Tongue (tissue), 2 donors: ENCODE measurements around a stretch of chr2.

DNA sequence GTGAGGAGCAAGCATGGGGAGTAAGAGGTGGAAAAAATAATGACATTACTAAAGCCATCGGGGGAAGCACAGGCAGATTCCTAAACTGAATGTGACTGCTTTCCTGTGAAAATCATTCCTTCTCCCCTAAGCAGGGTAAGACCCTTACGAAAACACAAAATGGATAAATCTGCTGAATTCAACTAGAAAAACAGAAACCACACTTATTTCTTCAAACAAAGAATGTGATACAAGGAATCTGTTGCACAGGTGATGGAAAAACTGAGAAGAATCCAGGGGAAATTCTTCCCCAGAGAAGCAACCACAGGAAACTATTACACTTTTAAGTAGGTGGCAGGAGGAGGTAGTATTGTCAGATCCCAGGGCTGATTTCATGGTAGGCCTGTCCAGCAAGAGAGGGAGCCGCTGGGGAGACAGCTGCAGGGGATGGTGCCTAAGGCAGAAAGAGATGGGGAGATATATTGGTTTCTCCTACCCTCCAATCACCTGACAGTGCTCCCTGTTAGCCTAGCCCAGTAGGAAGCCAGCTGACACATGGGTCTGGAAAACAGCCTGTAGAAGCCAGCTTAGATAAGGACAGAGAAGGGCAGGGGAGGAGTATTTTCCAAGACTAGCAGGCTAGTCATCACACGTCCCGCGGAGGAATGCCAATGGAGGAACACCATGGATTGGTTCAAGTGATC, 8.4 kb upstream of the SPOPL start:
- RAMPAGE, long total RNA, result no peak

GRCh38 chr2:138502395-138502799, 827 bp downstream of the SPOPL start:
- RAMPAGE, long total RNA, result no peak

- RAMPAGE, long total RNA, result no peak
Observed at GRCh38 chr2:138569332-138569969, 67.9 kb downstream of the SPOPL start.

DNA sequence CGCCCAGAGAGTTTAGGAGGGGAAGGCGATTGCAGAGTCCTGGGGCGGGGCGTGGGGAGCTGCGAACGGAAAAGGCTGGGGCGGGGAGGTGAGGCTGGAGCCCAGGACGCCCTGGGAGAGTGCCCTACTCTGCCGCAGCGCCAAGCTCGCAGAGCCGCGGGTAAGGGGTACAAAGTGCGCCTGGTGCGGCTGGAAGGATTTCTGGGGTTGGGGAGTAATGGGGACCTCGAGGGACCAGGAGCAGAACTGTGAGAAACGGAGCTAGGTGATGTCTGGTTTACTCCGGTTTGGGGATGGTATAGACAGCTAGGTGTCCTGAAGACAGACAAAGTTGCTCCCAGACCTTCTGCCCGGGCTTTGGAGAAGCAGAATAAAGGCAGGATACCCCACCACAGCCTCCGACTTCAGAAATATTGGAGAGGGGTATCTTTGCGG, 720 bp upstream of the NXPH2 start:
- RAMPAGE, long total RNA, result no peak

GRCh38 chr2:142121405-142121812, 9.4 kb downstream of the LRP1B start:
- RAMPAGE, long total RNA, result no peak

GRCh38 chr2:142930994-142931425, 53.5 kb downstream of the KYNU start:
- RAMPAGE, long total RNA, result no peak

DNA sequence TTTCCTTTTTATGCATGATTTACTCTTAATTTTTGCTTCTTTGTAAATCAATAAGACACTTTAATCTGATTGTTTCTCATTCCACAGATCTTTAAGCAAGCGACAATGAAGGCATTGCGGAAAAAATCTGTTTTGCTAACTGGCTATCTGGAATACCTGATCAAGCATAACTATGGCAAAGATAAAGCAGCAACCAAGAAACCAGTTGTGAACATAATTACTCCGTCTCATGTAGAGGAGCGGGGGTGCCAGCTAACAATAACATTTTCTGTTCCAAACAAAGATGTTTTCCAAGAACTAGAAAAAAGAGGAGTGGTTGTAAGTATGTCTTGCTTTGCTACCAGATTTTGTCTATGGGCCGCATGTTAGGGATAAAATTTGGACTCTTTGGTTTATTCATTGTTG, 88.9 kb upstream of the ARHGAP15 start:
- RAMPAGE, long total RNA, result no peak

DNA sequence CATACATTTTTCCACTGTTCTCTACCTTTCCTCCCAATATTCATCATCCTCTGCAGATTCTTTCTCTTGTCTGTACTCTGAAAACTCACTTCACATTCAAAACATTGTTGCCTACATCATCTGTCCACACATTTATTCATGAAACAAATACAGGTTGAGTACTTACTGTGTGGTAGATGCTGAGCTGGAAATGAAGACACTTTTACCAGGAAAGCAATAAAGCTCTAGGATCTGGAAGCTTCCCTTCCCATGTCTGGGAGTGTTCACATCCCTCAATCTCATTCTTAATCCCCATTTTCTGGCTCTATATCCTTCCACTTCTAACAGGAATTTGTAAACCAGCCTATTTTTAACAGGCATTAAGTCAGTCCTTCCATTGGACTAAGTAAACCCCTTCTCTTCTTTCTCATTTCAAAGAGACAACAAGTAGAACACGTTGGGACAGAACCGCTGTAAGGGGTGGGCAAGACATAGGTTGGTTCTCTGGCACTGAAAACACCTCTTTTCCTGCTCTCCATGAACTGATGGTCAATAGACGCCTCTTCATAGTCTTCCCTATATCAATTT, 589.5 kb downstream of the ARHGAP15 start:
- RAMPAGE, long total RNA, result start-site peak on the minus strand centred at position 266 of the sequence, 30 bp wide, 122 and 159 reads in 2 replicates

DNA sequence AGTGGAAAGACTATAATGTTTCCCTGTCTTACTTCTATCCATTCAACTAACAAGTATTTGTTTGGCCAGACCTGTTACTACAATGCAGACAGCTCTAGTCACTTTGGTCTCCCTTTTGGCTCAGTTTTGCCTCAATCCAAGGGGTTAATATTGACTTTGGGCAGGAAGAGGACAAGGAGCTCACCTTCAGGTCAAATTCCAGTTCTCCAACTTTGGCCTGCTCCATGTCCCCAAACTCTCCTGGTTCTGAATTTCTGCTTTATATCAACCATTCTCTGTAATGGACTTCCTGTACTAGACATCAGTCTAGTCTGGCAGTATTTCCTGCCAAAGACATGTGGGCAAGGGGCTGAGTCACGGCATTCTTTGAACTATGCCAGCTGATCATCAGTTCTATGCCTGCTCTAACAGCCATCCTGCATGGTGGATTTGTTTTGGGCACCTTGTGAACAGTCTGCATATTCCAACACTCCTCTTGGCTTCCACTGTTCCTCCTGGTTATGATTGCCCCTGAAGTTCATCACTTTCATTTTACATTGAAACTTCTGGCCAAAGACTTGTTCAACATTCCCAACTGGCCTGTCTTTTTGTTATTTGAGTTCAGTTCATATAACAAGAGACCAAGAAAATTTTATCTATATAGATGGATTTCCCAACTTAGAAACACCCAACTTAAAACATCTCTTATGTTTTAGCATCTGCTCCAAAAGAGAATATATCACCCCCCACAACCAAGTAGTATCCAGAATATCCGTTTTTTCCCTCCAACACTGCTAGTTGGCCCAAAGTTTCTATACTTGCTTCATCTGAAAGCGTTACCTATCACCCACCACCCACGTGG, 11.7 kb downstream of the GTDC1 start:
- RAMPAGE, long total RNA, result no peak

DNA sequence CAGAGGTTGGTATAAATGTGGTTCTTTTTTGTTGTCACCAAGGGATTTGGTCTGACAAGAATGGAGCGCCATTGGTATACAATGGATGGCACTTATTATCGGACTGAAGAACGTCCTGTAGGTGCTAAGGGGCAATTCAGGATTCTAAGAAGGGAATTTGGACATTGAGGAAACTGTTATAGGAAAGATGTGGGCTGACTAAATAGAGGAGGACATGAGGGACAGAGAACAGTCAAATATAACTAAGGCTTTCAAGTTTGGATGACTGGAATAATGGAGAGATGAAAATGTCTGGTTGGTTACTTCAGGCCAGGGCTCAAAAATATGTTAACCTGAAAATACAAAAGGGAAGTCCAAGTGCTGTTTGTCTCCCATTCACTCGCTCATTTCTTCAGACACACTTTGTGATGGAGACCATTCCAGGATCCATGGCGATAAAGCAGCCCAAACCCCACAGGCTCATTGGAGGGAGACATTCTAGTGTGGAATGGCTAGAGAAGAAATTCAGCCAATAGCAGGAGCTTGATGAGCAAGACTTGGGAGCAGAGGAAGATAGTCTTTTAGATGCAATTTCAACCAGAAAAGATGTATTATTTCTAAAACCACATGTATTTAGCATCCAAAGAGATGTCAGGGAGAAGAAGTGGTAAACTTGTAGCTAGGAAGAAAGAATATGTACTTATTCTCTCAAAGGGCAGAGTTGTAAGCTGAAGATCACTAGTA, 88.6 kb upstream of the GTDC1 start:
- RAMPAGE, long total RNA, result no peak

DNA sequence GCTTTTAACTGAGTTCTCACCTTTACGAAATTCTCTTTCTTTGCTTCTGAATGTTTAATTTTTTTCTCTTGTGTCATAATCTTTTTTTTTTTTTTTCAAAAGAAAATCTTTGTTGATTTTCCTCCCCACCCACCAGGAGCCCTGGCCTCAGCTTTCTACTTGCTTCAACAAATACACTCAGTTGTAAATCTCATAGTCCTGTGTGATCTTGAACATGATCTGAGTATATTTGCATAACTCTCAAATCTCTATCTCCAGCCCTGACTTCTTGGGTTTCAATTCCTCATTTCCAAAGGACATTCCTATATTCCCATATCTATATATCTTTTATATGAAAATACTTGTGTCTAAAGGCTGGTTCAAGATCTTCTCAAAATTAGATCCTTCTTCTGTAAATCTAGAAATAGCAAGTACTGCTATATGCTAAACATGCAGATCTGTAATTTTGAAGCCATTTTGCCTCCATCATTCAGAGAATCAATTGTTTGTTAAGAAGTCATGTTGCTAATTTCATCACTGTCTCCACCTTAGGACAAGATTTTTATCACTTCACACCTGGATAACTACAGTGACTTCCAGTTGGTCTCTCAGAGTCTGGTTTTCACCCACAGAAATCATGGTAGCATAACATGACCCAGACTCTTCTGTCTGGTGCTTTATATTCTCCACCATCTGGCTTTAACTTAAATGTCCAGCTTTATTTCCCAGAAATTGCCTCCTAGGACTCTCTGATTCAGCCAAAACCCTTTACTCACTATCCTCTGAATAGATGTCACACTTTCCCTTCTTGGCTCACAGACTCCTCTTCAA, 89.5 kb upstream of the GTDC1 start:
- RAMPAGE, long total RNA, result no peak

DNA sequence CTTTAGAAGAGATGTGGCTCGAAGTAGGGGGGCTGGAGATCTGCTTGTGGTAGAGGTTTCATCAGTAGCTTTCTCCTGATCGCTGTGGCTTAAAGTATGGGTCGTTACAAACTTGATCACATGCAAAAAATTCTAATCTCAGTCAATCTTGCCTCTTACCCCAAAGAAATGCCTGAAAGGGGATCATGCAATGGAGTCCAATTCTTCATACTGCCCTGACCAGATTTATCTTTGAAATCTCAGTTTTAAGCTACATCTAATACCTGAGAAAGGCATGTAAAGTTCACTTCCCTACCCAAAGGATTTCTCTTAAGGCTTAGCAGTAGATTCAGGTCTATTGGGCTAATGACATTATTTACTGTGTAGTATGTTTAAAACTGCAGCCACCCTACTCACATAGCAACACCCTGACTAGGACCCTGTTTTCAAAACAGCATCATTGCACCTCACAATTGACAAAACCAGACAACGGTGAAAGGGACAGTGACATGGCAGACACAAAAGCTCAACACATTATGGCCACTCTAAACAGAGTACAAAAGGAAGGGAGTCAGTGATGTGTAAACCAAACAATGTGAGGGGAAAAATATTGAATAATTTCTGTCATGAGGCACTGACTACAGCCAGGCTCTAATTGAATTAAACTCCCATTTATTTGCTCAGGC, 81.3 kb downstream of the ZEB2 start:
- RAMPAGE, long total RNA, result no peak

- RAMPAGE, long total RNA, result no peak
Observed at GRCh38 chr2:144456491-144457350, 63.2 kb downstream of the ZEB2 start.

GRCh38 chr2:144466303-144467241, 53.3 kb downstream of the ZEB2 start:
- RAMPAGE, long total RNA, result no peak

DNA sequence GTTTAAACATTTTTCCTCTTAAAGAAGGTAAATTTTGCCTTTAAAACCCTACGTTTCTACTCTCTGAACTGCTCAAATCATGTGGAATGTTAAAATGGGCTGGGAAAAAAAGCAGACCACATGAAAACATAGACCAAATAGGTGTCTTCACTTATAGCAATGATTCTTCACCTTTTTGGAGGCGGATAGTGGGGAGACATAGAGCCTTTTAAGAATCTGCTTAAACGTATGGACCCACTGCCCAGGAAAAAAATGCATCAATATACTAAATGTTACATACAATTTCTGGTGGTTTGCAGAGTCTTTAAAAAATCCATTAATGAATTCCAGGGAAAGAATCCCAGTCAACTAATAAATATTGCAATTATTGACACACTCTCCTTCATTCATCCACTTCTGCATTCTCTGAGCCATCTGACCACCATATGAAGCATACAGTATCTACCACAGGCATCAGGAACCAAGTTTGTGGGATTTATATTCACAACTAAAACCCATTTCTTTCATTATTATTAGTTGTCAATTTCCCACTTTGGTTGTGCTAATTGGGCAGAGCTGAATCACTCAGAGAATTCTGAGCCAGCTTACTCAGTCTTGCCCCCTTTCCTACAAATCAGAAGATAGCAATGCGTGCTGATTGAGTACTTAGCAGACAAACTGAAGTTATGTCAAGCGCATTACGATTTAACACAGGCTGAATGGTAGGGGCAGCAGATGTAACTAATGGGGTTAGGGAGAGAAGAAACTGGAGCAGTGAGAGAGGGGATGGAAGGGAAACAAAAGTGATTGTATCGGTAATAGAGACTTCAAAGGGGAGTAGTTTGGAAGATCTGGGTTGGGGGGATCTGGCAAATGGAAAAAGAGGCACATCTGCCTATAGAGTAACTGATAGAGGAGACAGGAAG, 52.4 kb downstream of the ZEB2 start:
- RAMPAGE, long total RNA, result no peak

DNA sequence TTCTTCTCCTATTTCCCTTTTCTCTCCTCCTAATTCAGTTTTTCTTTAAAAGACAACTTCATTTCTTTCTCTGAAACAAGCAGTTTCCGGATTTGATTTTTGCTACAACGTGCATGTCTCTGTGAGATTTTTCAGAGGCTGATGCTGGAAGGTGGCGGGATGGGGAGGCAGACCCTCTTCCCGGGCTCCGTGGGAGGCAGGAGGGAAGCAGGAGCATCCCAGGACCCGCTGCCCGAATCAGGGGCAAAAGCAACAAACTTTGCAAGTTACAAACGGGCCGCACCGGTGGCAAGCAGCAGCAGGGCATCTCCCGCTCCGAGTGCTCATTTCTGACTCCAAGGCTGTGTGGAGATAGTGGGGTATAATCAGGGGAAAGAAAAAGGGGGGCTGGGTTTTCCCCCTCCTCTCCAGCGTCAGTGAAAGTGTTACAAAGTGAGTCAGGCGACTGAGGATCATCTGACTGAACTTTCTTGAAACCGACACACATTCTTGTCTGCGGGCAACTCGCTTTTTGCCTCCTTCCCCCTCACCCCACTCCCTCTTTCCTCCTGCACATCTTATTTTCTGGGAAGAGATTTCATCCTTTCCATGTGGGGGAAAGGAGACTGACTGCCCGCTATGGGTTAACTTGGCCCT, 6.3 kb downstream of the ZEB2 start:
- RAMPAGE, long total RNA, result no peak

GRCh38 chr2:144596050-144596736, 76.3 kb upstream of the ZEB2 start:
- RAMPAGE, long total RNA, result no peak

- RAMPAGE, long total RNA, result no peak
Observed at GRCh38 chr2:144698056-144698578, 178.2 kb upstream of the ZEB2 start.

DNA sequence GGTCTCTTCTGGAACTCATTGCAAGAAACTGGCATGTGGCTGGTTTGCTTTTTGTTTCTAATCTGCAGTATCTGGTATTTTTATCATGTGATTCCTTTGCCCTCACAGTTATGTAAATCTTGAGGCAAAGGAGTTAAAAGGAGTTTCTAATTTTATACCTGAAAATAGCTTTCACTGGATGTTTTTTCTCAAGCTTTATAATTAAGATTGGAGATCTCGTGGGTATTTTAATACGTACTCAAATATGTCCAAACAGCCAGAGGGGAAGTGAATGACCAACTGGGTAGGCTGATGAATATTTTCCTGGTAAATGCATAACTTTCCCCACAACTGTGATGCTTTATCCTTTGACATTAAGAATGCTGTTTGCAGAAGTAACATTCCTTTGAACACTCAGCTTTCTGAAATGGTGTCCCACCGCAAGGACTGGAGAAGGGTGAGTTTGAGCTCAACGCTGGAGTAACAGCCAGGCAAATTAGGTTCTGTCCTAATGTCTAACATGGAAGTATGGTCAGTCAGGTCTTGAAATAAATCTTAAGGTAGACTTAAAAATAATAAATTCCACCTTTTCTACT, 503.0 kb upstream of the ZEB2 start:
- RAMPAGE, long total RNA, result no peak

GRCh38 chr2:145036209-145036665, 516.3 kb upstream of the ZEB2 start:
- RAMPAGE, long total RNA, result no peak